Ascending aorta (tissue), 1 donor: ENCODE measurements around a stretch of chr2.

- PRO-cap: no peak
Measured at GRCh38 chr2:11121565-11122026, 11.3 kb upstream of the C2orf50 start.

DNA sequence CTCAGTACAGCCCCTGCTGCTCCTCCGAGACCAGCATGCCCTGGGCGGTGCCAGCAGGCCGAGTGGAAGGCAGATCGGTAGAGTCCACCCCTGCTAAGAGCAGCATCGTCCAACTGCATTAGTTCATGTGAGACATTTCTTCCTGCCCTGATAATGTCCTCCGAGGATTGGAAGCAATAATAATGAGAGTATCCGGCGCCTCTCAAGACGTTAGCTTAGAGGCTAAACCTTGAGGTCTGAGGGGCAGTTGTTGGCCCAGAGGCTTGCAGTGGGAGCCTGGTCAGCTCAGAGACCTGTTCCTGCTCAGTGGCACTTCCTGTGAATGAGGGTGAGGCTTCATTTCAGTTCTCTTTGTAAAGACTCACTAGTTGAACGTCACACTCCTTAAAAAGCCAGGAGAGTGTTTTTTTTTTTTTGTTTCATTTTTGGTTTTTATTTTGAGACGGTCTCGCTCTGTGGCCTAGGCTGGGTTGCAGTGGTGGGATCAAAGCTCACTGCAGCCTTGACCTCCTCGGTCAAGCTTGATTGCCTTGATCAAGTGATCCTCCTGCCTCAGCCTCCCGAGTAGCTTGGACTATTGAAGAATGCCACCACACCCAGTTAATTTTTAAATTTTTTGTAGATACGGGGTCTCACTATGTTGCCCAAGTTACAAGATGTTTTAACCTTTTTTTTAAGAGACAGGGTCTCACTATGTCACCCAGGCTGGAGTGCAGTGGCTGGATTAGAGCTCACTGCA is 5.8 kb downstream of the SLC66A3 start:
- PRO-cap: no peak

DNA sequence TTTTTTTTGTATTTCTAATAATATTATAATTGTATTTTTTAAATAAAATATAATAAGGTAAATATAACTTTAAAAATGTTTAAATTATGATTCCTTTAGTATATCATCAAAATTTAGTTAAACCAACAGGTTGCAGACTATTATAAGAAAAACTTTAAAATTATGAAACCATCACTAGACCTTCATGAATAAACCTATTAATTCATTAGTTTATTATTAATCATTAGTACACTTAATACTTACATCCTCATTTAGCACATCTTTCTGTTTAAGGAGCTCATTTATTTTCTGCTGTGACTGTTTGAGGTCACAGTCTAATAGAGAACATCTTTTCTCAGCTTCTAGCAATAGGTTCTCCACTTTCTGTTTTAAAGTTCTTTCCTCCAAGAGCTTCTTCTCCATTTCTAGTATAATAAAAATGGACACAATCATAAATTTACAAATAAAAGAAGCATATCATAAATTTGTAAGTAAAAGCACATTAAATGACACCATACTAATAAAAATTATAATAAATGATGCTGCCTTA is 52.8 kb downstream of the SLC66A3 start:
- PRO-cap: no peak

DNA sequence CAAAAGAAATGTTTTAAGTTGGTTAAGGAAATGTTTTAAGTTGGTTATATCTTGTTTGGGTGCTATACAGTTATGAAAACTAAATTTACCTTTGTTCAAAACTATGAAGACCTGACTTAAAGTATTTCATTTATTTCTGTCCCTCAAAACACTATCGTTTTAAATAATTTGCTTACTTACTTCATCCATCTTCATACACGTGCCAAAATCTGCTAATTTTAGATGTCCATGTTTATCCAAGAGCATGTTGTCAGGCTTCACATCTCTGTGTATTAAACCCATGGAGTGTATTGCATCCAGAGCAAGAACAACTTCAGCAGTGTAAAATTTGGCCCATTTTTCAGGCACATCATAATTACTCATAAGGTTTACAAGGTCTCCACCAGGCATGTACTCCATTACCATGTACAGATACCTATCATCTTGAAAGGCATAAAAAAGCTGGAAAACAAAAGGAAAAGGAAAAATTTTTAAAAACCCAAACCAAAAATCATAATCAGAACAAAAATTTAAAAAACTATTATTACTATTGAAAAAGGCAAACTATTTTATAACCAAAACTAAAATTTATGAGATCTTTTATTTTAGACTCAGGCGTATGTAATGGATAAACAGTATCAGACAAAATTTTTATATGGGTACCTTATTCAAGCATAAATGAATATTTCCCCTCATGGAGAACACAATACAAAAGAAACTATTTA is 80.4 kb downstream of the SLC66A3 start:
- PRO-cap: no peak

DNA sequence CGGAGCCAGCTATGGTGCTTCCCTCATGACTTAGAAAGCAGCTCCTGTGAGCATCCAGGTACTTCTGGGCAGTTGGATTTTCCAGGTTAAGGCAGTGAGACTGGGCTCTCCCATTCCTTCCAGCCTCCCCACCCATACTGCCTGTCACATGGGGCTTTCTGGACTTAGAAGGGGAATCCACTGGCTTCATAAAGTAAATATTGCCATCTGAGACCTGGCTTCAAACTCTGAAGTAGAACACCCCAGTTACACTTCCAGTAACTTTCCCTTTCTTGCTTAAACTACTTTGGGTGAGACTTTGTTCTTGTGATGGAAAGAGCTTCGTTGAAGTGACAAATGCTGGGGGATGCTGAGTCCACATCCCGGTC is 31.4 kb upstream of the ROCK2 start:
- PRO-cap: unidirectional peak, minus-strand start at position 130 of the sequence

GRCh38 chr2:11377863-11378472 is 33.5 kb upstream of the ROCK2 start:
- PRO-cap: no peak

DNA sequence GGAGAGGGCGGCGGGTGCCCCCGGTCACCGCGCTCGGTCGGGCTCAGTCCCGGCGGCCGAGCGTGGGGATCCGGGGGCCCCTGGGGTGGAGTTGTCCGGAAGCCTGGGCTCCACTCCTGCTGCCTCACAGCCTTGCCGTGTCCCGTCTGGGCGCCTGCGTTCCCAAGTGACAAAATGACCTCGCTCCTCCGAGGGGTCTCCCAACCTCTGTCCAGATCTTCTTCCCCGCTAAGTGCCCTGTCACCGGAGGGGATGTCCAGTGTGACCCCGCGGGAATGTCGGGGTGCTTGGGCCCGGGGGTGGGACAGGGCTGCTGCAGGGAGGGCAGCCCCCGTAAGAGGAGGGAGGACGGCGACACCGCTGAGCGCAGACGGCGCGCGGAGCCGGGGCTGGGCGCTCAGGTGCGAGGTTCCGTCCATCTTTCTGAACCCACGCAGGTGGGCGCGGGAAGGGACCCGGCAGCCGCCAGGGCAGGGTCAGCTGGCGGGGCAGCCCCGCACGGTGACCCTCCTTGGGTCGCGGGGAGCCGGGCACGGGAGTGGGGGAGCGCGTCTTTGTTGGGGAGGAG is 16.1 kb upstream of the E2F6 start:
- PRO-cap: no peak

DNA sequence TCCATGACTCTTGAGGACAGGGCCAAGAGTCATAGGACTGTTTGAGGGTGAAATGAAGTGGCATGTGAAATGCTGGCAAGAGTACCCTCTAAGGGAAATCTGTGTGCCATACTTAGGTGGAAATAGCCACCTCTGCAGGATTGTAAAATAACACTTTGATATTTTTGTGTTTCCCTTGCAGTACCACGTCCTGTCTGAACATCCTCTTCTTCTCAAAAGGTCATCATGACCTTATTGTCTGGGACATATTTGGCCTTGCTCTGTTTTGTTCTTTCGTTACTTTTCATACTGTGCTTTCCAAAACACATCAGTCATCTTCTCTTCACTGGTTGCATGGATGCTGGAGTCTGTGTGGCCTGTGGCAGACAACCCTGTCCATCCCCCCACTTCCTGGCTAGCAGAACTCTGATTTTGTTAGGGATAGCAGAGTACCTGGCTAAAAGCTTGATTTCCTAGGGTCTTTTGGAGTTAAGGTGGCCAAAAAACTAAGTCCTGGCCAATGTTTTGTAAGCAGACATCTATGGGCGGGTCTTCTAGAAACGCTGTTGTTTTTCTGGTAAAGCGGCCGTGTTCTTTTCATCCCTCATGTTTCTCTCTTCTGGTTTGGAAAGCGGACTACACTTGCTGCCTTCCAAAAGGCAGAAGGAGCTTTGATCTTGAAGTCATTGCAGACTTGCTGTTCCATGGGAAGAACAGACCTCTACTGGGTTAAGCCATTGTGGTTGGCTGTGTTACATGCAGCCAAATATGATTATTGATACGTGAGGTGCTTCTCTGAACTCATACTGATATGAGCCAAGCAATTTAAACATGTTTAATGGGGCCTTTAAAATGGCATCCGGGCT is 9.2 kb upstream of the GREB1 start:
- PRO-cap: no peak

GRCh38 chr2:11555951-11556815 is 22.3 kb downstream of the GREB1 start:
- PRO-cap: no peak

- PRO-cap: no peak
Measured at GRCh38 chr2:11677368-11677816, 7.4 kb upstream of the NTSR2 start.

DNA sequence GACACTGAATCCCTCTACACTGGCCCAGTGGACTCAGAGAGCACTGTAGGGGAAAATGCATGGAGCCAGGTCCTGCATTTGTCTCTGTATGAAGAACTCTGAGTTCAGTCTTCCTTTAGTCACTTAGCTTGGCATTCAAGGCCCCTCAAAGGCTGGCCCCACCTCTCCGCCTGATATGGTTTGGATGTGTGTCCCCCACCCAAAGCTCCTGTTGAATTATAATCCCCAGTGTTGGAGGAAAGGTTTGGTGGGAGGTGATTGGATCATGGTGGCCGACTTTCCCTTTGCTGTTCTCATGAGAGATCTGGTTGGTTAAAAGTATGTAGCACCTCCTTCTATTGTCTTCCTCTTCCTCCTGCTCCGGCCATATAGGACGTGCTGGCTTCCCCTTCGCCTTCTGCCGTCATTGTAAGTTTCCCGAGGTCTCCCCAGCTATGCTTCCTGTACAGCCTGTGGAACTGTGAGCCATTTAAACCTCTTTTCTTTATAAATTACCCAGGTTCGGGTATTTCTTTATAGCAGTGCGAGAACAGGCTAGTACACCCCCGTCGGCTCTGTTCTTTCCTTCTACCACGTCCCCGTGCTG is 11.2 kb upstream of the NTSR2 start:
- PRO-cap: no peak

DNA sequence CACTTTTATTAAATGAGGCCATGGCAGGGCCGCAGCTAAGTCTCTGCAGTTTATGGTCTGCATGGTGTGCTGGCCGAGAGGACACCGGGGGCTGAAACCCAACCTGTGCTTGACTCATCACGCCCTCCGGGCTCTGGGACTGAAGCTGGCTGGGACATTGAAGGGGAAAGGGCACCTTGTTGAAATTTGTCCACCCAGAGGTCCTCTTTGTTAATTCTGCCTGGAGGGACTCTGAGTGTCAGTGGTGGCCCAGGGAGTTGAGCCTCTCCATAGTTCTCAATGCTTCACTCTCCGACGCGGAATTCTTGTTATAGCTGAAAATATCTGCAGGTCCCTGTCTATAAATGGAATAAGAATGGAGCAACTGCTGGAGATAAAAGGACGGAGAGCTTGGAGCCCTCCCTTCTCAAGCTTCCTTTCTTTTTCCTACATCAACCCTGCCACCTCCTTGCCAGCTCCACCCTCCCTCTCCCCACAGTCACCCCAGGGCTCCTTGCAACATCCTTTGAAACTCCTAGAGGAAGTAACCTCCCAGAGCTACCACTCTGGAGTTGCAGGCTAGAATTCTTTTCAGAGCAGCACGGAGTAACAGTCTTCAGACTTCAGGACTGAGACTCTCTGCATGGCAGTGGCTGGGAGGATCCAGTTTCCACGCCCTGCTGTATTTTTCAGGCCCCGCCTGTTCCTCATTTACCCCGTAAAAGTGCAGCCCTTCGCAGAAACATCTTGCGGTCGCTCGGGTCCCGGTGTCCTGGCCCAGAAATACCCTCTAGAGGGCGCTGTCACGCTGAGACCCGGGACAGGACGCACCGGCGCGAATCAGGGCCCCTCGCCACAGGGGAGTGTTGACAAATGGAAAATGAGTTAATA is 18.1 kb upstream of the NTSR2 start:
- PRO-cap: no peak

DNA sequence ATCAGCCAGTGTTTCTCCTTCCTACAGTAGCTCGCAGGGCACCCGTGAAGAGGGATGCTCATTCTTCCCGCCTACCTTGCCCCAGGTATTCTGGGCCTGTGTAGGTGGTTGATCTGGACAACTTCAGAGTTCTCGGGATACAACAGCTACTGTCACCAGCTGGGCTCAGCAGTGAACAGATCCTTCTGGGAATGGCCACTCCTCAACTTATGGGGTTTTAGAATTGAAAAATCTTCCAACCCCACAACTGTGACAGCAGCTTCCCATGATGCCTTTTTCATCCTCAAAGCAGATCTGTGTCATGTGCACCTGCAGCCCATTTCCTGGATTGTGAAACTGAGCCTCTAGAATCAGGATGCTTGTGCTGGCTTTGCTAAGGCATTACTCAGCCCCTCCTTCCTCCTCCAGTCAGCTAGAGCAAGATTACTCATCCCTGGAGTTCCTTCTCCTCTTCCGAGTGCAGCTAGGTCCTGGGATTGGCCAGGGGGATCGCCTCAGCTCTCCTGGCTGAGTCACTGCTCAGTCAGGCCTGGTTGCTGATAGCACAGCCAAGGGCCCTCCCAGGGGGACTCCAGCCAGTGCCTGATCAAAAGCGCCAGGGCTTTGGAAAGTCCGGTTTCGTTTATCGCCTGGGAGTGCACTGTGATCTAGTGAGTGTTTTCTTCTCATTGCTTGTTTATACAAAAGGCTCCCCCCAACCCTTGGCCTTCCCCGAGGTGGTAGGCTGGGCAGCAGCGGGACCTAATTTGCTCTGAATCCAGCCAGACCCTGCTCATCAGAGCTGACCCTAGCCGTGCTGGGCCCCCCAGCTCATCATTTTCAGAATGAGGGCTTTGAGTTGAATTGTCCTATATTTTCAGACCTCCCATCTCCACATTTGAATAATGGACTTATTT is 2.4 kb upstream of the LPIN1 start:
- PRO-cap: no peak

DNA sequence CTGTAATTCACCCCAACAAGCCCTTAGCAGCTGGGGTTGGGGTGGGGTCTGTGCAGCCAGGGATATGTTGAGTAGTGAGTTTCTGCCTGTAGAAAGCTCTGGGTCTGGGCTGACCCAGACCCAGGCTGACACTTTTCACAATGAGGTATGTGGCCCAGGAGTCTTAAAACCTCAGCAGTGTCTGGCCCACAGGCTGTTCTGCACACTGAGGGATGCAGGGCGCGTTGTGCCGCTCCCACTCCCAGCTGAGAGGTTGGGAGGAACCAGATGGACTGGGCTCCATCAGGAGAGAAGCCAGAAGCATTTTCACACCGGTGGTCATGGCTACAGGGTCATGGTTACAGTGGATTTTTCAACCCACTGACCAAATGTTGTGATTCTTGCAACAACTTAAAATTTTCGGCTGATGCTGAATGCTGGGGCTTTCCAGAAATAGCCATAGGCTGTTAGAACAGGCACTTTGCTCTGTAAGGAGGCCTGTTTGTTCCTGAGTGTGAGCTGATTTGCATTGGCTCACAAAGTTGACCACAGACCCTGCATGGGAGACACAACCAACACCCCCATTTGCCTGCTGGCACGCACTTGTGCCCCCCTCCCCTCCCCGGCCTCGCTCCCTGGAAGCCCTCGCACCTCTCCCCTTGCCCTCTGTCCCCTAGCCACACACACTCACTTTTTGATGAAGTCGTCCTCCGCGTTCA is 3.2 kb downstream of the LPIN1 start:
- PRO-cap: no peak

GRCh38 chr2:11863594-11864339 is 117.3 kb downstream of the LPIN1 start:
- PRO-cap: unidirectional peak, plus-strand start at chr2:11863958

- PRO-cap: no peak
Measured at GRCh38 chr2:11867035-11867411, 120.6 kb downstream of the LPIN1 start.

DNA sequence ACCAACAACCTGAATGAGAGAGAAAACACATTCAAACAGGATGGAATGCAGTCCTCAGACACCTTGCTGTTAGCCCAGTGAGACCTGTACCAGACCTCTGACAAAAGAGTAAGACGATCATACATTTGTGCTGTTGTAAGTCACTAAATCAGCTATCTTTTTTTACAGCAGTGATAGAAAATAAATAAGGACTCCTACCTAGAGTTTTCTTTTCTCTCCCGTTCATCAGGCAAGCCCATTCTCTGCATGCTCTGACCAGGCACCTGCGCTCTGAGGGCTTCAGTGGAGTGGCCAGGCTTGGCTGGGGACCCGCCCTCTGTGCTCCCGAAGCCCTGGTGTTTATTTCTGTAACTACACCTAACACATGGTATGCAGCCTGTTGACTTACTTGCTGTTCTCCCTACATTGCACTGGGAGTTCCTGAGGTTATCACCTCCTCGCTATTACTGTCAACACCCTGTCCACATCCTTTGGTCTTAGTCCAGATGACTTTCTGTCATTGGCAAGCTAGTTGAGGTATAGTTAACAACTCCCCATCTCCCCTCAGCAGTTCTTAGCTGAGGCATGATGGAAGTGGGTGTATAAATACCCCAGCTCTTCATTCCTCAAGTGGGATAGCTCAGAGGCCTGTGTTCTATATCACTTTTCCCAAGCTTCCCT is 317.7 kb downstream of the LPIN1 start:
- PRO-cap: no peak

GRCh38 chr2:12090888-12091232 is 344.4 kb downstream of the LPIN1 start:
- PRO-cap: no peak

GRCh38 chr2:12719227-12719552 is 2.5 kb downstream of the TRIB2 start:
- PRO-cap: no peak

DNA sequence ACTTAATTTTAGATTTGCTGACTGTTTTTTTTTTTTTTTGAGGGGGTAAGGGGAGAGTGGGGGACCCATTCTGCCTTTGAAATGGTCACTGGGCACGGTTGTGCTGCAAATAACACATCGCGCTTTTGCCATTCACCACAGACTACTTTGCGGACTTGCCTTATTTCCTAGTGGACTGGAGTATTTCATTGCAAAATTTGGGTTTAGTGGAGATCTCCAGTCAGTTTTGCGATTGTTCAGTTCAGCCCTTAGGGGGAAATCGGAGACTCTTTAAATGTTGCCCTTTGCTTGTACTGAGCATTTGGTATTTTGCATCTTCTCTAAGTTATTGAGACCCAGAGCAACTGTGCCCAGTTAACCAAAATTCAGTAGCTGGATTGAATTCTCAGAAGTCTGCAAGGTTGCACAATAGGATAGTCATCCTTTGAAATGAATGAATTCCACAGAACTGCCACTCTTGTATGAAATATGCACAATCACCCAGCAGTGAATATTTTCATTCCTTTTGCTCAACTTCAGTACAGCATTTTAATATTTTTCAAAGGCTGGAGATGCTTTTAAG is 2.9 kb downstream of the TRIB2 start:
- PRO-cap: no peak